Sciatic nerve (tissue), 1 donor: ENCODE results near the genes CMYA5 and THBS4.

DNA sequence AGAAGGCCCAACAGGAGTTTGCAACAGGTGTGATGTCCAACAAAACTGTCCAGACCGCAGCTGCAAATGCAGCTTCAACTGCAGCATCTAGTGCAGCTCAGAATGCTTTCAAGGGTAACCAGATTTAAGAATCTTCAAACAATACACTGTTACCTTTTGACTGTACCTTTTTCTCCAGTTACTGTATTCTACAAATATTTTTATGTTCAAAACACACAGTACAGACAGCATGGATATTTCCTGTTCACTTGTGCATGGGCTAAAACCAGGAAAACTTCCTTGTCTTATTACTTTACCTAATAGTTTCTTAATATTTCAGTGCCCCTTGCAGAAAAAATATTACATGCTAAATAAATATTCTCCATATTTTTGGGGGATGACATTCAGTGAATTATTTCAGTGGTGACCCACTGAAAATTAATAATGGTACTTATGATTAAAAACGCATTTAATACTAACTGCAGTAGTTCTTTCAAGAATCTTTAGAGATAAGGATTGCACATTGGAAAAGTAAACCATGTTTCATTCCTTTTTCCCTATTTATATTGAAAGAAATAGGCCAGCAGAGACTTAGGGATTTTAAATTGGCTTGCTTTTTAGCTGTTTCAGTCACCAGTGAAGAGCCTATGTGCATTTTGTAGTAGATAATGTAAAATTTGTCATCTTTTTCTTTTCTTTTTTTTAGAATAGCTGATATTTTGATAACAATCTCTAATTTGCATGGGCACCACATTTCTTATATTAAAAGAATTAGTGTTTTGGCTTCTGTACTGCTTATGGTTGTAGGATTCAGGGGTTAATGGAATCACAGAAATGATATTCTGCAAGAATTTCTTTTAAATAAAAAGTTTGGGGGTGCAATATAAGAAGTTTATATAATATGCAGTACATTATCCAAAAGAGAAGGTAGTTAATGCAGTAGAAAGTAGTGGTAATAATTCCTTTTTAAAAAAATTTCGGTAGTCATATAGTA, 115.4 kb downstream of the SCAMP1 start:
- PRO-cap: no peak

- PRO-cap: no peak
These were observed 125.0 kb downstream of the SCAMP1 start for GRCh38 chr5:78485362-78485819.

- PRO-cap: no peak
These were observed 137.2 kb downstream of the LHFPL2 start for GRCh38 chr5:78510976-78512147.

DNA sequence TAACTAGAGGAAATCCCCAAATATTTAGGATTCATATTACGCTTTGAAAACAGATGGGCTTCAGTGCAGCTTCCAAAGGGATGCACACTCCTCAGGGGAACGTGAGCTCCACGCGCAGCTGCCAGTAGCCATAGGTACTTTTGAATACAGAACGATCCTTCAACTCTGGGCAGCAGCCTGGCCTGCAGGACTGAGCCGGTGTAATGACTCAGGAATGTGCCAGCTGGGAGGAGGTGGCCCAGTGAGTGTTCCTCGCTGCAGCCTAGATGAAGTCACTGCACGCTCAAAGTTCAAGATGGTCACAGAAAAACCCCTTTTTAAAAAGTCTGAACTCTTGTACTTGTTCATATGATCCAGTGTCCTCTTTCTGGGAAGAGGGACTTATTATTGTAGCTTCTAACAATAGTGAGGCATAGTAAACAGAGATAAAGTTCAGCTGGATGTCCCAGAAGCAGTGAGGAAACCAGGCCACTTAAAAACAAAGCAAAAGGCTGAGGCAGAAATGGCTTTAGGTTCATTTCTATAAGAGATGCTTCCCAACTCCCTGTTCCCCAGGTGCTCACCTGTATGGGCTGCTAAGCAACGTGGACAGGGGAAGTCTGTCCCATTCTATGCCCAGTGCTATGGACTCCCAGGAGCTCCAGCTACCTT, 130.0 kb downstream of the LHFPL2 start:
- PRO-cap: no peak

- PRO-cap: unidirectional peak, minus-strand start at chr5:78549082
These were observed 99.6 kb downstream of the LHFPL2 start for GRCh38 chr5:78548853-78549484.

DNA sequence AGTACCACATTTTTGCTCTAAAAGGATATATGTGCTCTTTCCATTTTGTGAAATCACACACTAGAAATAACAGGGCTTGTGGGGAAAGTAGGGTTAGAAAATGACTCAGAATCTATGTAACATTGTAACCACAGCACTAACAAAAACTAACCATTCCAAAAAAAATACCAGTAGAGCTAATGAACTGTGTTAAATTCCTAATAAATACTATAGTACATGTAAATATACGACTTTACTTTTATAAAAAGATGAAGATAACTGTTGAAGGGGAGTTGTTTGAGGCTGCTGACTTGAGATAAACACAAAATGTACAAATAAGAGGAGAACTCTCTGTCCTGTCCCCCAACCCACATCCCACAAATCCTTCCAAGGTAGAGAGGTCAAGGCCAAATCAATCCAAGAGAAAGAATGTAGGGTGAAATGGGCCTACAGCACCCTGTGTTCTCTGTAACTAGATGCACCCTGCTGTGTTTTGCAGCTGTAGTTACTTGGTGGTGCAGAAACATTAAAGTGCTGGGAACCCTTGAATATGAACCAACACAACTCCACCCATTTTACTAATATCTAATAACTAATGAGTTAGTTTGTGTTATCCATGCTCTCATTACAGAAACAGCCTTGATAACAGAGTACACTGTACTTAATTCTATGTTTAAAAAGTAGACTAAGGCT, 1.9 kb upstream of the LHFPL2 start:
- PRO-cap: no peak

DNA sequence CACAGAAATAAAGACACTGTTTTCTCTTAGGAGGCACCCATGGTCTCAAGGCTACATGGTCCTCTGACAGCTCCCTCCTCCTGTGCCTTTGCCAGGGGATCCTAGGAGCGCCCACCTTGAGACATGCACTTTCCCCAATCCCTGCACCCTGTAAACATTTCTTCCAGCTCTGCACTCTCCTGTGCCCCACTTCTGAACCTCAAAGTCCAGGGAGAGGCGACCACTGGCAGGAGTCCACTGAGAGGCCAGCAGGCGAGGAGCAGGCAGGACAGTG, 10.2 kb downstream of the ARSB start:
- PRO-cap: no peak

DNA sequence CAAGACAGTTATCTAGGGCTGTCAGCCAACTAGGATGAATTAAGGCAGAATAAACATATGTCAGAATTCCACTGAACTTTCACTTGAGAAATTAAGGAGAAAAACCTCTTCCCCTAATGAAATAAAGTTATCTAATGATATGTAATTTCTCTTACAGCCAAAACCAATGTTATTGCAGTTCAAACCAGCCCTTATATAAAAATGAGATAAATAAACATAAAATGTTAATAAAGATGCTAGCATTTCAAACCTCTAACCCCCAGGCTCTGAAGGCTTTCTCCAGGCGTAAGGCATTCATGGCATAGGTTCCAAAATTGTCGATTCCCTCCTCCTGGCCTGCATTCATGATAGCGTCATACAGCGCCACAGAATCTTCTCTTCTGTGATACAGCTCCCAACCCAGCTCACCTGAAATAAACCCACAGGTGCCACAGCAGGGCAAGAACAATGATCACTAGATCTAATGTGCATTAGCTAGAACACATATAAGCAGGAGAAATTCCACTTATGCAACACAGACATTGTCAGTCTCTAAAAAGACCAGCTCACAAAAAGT, 41.1 kb upstream of the ARSB start:
- PRO-cap: no peak

GRCh38 chr5:79091120-79091437, 20.5 kb upstream of the BHMT start:
- PRO-cap: no peak

DNA sequence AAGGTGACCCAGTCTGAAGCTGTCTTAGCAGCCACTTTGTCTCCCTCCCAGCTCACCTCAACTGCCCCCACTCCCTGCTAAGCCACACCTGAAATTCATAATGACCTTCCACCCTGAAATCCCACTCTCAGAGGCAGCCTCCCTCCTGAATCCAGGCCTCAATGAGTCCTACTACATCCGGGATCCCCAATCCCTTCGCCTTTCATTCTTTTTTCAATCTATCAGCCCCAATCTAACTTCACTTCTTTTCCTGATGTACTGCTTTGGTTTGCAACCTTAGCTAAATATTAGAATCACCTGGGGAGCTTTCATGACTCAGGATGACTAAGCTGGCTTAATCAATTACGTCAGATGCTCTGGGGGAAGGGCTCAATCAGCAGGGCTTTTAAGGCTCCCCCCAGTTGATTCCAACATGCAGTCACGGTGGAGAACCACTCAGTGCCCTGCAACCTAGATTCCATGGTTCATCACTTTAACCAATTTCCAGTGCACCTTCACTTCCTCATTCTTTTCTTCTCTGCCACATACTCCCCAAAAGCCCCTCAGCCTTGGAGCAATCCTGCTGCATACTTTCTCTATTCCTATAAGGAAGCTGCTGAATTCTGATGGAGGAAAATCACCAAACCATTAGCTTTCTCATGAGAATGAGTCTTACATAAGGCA, 32.3 kb downstream of the BHMT start:
- PRO-cap: no peak

- PRO-cap: unidirectional peak, plus-strand start at chr5:79689662; unidirectional peak, plus-strand start at chr5:79689831
These were observed at the start of gene CMYA5 for GRCh38 chr5:79689373-79690649. Gene CMYA5, plus strand, starts transcription at chr5:79689836.

- PRO-cap: no peak
These were observed at the start of gene THBS4 for GRCh38 chr5:80035085-80035794. Gene THBS4, plus strand, starts transcription at chr5:80035348.

DNA sequence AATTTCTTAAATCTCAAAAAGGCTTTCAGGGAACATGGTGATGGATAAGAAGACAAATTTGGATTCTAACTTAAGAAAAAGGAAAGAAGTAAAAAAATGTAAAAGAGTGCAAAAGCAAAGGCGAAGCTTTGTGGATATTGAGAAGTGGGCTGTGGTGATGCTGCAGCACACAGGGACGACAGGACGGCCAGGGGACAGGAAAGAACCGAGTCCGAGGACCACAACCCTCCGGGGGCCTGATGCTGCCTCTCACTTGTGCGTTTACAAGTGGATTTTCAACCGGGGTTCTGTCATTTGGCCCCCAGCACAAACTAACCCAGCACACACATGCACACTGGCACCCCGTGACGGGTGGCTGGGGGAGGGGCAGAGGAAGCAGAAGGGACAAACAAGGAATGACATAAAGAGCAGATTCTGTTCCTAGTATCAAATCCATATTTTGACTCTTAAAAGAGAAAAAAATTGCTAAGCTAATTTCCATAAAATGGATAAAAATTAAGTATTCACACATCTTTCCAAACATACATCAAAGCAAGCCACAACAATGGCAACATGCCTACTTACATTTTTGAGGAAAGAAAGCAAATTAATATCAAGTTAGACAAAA, 18.3 kb upstream of the ZFYVE16 start:
- PRO-cap: unidirectional peak, minus-strand start at position 289 of the sequence

GRCh38 chr5:80568926-80569413, 1.1 kb downstream of the ANKRD34B start:
- PRO-cap: unidirectional peak, minus-strand start at chr5:80569292

GRCh38 chr5:80656257-80656689, 1.5 kb upstream of the DHFR start:
- PRO-cap: no peak

DNA sequence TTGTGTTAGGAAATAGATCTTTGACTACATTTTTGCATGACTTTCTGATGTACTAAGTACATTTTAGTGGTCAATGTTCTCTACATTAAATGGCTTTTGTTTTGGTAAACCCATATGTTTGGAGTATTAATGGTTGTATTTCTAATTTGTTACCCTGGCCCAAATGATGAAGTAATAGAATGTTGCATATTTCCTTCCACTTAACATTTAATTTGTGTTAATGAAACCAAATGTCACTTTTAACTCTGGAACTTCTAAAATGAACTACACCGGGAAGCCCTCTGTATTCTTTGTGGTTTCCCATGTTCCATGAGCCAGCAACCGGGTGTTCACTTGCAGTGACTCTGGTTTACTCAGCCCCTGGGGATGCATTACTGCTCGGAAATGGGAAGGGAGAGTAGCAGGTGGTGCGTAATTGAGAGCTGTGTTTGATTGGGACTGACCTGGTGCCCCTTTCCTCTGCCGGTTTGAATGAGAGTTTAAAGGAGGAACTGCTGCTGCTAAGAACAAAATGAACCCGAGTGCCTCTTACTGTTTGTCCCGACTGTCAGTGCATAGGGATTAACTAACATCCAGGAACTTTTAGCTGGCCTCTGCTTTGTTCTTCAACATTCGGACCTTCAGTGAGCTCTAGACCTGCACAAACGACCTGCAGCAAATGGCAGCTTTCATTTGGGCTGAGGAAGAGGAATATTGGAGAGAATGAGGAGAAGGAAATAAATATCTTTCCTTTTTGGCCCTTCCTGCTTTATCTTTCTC, 100.1 kb upstream of the DHFR start:
- PRO-cap: no peak

- PRO-cap: no peak
These were observed 68.6 kb upstream of the CKMT2 start for GRCh38 chr5:81164646-81164861.

- PRO-cap: no peak
These were observed 1.0 kb downstream of the CKMT2 start for GRCh38 chr5:81234062-81234643.

- PRO-cap: no peak
These were observed 4.0 kb downstream of the CKMT2 start for GRCh38 chr5:81237156-81237451.

GRCh38 chr5:81696250-81696940, 54.5 kb downstream of the SSBP2 start:
- PRO-cap: no peak